ENCODE measurements around the gene SHLD1.

DNA sequence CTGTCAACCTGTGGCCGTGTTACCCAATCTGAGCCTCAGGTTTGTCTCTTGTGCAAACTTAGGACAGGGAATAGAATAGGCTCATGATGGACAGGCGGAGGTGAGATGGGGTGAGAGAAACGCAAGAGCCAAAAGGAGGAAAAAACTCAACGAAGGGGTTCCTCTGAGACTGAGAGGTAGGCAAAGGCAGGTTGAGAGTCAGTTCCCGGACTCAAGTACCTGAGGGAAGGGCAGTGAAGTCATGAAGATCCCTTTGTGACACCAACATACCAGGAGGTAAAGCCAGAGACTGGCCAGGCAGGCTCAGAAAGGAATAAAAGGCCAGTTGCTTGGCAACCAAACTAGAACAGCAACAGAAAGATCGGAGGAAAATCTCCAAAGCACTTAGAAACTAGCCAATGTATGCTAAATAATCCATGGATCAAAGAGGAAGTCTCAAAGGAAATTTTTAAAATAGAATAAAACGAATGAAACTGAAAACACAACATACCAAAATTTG, 84.3 kb downstream of the GPCPD1 start:
- PRO-cap = no peak
- RAMPAGE, long total RNA, 4 experiments = no peak in any of the 4 experiments

DNA sequence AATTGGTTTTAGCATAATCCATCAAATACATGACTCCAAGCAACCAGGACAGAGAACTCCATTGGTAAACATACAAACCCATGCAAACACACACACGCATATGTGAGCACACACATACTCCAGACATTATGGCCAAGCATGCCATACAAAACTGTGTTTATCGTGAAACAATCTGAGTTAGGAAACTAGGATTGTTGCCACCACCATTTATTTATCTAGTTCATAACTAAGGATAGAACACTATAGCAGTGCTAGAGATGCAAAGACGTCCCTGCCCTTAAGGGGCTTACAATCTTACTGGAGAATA, 66.6 kb downstream of the GPCPD1 start:
- PRO-cap = no peak
- RAMPAGE, long total RNA, 4 experiments = no peak in any of the 4 experiments

DNA sequence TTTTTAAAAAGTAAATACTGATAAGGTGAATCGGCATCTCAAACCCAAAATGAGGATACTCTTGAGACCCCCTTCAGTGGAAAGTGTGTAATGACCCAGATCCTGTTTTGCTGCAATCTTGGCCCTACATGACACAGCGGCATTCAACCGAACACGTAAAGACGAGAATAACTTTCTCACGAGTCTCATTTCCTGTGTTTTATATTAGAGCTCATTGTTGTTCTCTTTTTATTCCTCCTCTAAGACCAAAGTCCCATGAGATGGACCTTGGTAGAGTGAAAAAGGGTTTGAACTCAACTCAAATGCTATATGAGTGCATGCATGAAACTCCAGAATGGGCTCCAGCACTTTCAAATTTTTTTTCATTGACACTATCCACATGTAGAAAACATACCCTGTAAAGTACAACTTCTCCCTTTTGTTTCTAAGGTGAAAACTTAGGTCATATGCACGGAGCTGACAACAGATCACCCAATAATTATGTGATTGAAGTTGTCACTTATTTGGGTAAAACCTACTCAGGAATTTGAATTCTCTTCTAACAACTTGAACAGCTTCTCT, 34.7 kb upstream of the GPCPD1 start:
- PRO-cap = no peak
- RAMPAGE, long total RNA, 4 experiments = no peak in any of the 4 experiments

- PRO-cap = bidirectional peak, plus-strand start at chr20:5750401, minus-strand start at chr20:5750331
- RAMPAGE, long total RNA, 4 experiments = start-site peak on the plus strand in 2 of 4 experiments, at chr20:5750393-5750453 at its widest, 10 to 18 reads per replicate
Observed at GRCh38 chr20:5750143-5750737, at the start of gene SHLD1. TSS of gene SHLD1 (plus strand) at chr20:5750401.

- PRO-cap = no peak
- RAMPAGE, long total RNA, 4 experiments = no peak in any of the 4 experiments
Observed at GRCh38 chr20:5797587-5798081, 47.4 kb downstream of the SHLD1 start.

GRCh38 chr20:5886718-5887213, 24.5 kb upstream of the CHGB start:
- PRO-cap = no peak
- RAMPAGE, long total RNA, 4 experiments = no peak in any of the 4 experiments

DNA sequence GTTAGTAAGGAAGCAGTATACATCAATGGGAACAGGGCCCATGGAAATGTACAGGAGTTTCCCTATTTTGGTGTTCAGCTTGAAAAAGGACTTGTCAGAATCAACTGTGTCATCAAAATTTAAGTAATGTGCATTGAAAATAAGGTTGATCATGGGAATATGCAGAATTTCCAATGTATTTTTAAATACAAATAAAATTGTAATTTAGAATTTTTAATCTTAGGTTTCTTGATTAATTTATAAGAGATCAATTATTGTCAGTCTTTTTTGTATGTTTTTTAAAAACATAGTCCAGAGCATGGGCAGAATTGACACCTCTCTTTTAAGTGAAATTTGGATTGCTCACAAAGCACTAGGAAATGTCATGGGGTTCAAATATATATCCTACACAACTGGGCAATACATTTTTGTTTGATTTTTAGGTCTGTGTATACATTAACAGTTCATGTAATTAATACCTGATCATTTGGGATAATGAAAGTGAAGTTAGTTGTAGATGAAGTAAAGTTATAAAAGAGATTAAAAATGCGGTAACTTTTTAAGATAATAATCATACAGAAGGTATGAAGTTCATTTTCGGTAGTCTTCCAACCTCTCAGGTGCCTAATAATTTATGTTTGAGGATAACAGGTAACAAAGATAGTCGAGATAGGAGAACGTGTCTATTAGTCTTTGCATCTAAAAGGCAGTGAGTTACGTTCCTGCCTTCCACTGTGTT, 16.5 kb downstream of the LRRN4 start:
- PRO-cap = no peak
- RAMPAGE, long total RNA, 4 experiments = no peak in any of the 4 experiments

DNA sequence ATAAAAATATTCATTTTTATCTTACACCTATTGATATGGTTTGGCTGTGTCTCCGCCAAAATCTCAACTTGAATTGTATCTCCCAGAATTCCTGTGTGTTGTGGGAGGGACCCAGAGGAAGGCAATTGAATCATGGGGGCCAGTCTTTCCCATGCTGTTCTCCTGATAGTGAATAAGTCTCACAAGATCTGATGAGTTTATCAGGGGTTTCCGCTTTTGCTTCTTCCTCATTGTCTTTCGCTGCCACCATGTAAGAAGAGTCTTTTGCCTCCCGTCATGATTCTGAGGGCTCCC, 753 bp upstream of the LRRN4 start:
- PRO-cap = no peak
- RAMPAGE, long total RNA, 4 experiments = no peak in any of the 4 experiments

GRCh38 chr20:6533645-6534613, 233.6 kb upstream of the BMP2 start:
- PRO-cap = no peak
- RAMPAGE, long total RNA, 4 experiments = no peak in any of the 4 experiments

DNA sequence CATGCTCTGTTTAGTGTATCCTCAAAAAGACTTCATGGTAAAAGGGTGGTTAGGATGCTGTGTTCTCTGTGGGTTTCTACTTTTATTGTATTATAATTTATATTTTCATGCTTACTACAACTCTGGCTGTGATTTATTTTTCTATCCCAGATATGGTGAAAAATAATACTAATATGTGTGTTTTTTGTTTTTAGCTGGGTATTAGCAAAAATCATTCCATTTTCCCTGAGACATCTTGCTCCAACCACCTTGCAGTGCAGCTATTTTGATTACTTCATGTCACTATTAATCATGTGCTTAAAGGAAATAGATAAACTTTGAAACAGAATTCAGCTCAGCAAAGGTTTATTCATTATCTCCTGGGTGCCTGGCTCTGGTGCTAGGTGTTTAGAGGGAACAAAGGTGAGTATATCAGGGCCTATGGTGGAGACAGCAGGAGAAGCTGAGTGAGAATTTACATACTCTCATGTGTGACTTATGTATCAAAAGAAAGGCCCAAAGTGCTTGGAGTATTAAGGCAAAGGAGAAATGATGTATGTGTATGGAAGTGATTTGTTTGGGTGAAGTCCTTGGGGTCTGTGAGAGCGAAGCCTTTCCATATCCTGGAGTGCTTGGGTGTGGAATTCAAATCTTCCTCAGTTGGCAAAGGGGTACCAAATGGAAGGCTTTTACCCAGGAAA, 63.9 kb upstream of the BMP2 start:
- PRO-cap = no peak
- RAMPAGE, long total RNA, 4 experiments = no peak in any of the 4 experiments

DNA sequence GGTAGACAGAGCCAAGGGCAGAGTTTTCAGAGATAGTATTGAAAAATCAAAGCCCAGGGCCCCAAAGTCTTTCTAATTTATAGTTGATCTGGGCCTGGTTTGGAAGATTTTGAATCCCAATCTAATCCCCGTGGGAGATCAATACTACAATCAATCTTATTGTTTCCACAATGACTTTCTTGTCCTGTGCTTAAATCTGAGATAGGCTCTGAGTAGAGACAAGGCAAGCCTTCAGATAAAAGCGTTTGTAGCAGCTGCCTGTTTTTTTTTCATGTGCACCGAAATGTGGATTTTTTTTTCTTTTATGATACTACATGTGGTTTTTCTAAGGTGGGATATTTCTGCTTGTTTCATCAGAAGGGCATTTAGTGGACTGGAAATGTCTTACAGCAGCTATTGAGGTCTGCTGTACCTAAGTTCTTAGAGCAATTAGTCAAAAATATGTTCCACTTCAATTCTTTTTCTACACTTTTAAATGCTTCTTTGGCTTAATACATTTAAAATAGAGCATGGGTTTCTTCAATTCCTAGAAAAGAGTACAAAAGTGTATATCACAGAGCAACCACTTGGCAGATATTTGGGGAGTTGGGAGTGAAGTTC, 3.5 kb downstream of the BMP2 start:
- PRO-cap = no peak
- RAMPAGE, long total RNA, 4 experiments = no peak in any of the 4 experiments

DNA sequence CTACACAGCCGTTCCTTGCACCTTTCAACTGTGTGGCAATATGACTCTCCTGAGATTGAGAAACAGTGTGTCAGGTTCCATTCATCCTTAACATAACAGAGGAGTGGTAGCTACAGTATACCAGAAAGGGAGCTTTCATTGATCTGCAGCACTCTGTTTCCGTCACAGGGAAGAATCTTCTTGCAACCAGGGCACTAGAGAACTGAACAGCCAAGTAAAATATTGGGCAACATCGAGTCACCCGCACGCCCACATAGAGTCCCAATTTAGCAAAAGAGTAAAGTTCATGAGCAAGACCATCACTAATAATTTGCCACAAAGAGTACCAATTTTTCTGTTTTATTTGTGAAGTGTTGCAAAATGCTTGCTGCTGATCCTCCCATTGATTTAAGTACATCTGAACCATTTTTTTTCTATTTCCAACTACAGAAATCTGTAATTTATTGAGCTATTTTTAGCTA, 354.9 kb downstream of the HAO1 start:
- PRO-cap = no peak
- RAMPAGE, long total RNA, 4 experiments = no peak in any of the 4 experiments

DNA sequence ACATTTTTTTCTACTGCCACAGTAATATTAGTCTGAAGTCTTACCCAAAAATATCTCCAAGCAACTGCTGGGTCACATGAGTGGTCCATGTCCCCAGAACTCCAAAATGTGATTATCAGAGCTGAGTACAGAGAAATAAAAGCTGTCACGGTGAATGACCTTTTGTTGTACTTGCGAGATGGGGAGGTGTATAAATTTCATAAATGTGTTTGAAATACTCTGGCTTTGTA, 2.5 kb downstream of the HAO1 start:
- PRO-cap = no peak
- RAMPAGE, long total RNA, 4 experiments = no peak in any of the 4 experiments

DNA sequence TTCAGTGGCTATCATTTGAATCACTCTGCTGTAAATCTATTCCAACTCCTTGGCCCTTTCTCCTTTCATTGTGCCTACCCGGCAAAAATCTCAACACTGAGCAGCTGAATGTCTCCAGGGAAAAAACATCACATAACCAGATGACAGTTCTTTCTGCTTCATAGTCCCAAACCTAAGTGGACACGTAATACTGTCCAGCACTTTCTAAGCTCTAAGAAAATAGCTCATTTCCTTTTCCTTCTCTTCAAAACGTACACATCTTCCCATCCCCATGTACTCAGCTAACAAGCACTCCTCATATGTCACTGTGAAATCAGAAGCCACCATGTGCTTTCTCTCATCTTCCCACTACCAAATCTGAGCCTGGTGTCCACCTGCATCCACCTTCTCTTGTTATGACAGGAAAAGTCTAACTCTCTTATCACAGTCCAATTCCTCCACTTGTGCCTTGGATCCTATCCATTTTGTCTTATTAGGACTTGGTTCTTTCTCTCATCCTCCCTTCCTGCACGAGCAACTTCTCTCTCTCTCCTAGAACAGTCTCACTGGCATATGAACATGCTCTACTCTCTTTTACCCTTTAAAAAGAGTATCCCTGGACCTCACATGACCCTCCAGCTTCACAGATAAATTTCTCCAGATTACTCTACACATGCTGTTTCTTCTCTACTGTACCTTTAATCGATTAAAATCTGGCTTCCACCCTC, 23.2 kb downstream of the TMX4 start:
- PRO-cap = no peak
- RAMPAGE, long total RNA, 4 experiments = no peak in any of the 4 experiments

- PRO-cap = no peak
- RAMPAGE, long total RNA, 4 experiments = no peak in any of the 4 experiments
Observed at GRCh38 chr20:8416091-8416779, 284.2 kb downstream of the PLCB1 start.

GRCh38 chr20:8431826-8432551, 299.9 kb downstream of the PLCB1 start:
- PRO-cap = no peak
- RAMPAGE, long total RNA, 4 experiments = no peak in any of the 4 experiments

GRCh38 chr20:8542166-8542500, 410.1 kb downstream of the PLCB1 start:
- PRO-cap = no peak
- RAMPAGE, long total RNA, 4 experiments = no peak in any of the 4 experiments

GRCh38 chr20:8600986-8601215, 468.0 kb upstream of the PLCB4 start:
- PRO-cap = no peak
- RAMPAGE, long total RNA, 4 experiments = no peak in any of the 4 experiments

DNA sequence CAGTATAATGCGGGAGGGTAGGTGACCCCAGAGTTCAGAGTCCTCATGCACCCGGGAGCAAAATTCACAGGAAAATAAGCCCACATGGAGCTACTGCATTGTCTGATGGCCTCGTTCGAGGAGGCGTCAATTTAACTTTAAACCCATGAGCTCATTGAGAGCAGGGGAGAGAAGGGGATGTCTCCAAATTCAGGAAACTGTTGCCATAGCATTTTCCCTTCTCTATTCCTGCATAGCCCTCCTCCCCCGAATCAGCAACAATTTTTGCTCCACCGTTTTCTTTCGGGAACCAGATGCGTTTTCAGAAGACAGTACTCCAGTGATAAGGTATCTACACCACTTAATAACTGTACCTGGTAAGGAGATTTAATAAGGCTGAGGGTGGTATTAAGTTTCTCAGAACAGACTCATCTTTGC, 315 bp upstream of the LAMP5 start:
- PRO-cap = no peak
- RAMPAGE, long total RNA, 4 experiments = no peak in any of the 4 experiments

DNA sequence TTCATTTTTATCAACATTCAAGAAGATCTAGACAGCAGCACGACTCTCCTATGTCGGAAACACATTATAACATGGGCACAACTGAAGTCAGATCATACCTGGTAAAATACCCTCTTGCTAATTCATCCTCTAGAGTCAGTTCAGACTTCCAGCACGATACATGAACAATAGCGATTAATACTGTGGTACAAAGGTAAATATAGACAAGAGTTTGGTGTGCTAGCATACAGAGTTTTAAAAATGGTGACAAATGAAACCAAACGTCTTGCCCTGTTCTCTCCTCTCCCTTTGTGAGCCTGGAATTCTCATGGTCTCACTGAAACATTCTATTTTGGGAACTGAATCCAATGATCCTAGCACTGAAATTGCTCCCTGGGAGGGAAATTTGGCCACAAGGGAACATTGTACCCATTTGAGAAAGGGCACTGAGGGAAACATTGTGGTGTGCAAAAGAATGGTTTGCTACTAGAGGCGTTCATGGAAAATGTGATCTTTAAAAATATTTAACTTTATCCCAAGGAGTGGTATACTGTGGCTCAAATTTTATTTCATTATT, 23.9 kb downstream of the LAMP5 start:
- PRO-cap = unidirectional peak, minus-strand start at position 290 of the sequence
- RAMPAGE, long total RNA, 4 experiments = no peak in any of the 4 experiments